ENCODE results near the genes ATP11C, SOX3, SPANXD, SPANXN4, SPANXN3 and SLITRK2.

DNA sequence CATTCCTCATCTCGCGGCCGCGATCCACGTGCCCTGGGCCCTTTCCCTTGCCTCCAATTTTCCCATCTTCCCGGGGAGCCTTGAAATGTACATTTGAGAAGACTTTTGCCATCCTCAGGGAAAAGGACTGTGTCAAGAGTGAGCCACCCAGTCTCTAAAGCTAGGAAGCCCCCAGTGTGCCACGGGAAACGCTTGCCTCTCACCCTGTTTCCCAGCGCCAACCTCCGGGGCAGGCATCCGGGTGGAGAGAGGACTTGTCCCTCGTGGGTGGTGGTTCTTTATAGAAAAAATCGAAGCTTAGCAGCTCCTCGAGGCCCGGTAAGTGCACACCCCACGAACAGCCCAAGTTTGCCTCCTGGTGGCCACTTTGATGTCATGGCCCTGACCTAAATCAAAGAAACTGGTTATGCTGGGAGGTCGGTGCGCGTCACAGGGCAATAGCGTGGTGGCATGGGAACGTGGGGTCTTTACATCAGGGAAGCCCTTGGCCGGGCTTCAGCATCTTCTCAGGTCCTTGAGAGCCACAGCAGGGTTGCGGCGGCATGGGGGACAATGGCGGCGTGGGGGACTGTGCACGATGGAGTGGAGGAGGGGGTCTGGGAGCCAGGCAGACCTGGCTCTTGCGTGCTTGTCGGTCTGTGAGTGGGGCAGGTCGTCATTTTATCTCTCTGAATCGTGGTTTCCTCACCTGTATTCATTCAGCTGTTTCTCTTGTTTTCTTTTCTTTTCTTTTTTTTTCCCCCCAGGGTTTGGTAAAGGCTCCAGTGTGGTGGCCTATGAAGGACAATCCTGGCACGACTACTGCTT lies 12.5 kb downstream of the FHL1 start:
- PRO-cap = no peak
- RAMPAGE, long total RNA, 4 experiments = no peak in any of the 4 experiments

GRCh38 chrX:136760019-136760522 lies 20.7 kb downstream of the ARHGEF6 start:
- PRO-cap = no peak
- RAMPAGE, long total RNA, 4 experiments = no peak in any of the 4 experiments

DNA sequence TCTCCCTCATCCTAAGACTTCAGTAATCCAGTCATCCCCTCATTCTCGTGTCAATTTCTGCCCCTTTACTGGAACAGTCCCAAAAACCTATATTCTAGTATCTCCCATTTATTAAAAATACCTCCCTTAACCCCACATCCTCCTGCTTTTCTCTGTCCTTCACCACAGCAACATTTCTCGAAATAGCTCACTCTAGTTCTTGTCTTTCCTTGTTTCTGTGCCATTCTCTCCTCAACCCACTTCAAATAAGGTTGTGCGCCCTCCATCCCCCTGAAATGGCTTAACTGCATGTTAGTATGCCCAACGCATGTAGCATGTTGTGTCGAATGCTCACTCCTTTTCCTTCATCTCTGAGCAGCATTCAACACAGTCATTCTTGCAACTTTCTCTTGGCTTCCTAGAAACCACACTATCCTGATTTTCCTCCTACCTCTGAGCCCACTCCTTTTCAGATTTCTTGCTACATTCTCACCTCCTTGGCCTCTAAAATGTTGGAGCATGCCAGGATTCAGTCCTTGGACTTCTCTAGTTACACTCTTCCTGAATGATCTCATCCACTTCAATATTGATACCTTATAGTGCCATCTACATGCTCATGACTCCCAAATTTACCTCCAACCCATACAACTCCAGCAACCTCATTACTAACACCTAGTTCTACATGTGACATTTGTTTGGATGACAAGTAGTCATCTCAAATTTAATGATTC lies 22.5 kb downstream of the RBMX start:
- PRO-cap = no peak
- RAMPAGE, long total RNA, 4 experiments = start-site peak on the minus strand in 1 of 4 experiments, centred at position 392 of the sequence, 18 reads per replicate

DNA sequence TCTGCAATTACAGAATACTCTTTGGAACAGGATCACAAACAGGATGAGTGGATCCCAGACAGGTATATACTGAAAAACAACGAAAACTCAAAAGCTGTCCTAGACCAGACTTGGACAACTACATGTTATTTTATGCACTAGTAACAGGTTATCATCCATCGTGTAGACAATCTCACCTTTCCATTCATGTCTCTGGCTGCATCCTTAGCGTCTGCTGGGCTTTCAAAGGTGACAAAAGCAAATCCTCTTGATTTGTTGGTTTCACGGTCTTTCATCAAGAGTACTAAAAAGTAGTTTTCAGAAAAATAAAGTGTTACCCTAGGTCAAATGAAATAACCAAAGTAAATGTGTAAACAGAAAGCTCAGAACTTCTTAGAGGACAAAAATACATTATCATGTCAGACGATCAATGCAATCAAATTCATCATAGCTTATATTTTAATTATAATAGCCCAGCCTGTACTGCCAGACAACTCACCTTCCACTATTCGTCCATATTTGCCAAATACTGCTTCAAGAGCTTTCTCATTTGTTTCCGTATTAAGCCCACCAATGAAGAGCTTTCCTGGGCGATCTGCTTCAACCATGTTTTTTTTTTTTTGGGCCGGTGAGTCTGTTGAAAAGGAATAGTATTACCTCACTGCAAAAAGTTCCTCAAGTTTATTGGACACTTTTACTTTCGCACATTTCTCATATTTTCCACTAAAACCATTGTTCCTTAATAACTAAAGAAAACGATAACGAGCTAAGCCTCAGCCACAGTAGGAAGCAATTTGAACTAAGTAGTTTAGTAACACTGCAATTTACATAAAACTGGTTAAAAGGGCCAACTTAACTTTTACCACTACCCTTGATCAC lies 1.5 kb downstream of the RBMX start:
- PRO-cap = no peak
- RAMPAGE, long total RNA, 4 experiments = no peak in any of the 4 experiments

- PRO-cap = no peak
- RAMPAGE, long total RNA, 4 experiments = no peak in any of the 4 experiments
Observed at GRCh38 chrX:137573277-137574509, 7.8 kb downstream of the ZIC3 start.

DNA sequence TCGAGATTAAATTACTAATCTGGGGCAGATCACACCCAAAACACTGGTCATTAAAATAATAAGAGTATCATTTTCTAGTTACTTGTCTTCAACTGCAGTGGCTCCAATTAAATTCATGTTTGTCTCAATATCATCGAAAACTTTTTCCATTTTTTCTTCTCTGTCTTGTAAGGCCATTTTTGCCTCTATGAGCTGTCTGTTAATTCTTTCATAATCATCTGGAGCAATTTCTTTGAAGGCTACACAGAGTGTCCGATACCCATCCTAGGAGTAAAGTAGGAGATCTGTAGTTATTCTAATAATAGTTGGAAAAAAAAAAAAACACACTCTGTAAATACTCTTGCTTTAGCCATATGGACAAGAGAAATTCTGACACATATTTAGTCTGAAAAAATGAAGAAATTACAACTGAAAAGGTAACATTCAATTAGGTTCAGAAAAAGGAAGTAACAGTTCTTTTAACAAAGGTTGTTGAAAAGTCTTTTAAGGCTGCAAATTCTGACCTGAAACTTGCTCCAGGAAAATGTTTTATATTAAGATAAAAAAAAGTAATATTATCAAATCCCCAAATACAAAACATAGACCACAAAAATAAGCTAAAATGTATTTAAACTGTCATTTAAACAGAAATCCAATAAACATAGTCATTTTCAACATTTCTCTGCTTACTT lies 74.6 kb upstream of the MCF2 start:
- PRO-cap = no peak
- RAMPAGE, long total RNA, 4 experiments = start-site peak on the minus strand in 1 of 4 experiments, centred at position 172 of the sequence, 21 reads per replicate

DNA sequence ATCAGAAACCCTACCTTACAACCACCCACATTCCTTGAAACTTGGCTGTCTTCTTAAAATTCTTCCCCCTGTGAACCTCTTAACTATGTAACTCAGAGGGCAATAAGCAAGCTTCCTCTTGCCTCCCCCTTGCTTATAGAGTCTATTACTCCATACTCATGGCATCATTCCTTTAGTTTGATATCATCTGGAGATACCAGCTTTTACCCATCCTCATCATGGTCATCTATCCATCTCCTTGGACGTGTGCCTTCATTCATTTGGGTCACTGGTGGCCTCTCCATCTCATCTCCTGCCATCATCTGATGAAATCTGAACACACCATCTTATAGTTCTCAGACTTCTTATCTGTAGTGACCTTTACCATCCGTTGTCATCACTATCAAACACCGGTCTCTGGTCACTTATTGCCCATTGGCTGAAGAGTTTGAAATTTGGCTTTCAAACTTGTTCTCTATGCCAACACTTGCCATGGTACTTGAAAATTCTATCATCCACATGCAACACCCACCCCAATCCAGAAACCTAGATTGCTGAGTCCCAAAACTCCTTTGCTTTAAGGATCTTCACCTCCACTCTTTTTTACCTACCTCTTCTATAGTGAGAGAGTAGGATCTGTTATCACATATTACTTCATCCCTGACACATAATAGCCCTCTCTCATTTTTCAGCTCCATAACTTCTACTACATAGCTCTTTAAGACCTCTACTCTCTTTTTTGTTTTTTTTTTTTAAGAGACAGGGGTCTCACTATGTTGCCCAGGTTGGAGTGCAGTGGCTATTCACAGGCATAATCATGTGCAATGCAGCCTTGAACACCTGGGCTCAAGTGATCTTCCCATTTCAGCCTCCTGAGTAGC lies 84.9 kb downstream of the ATP11C start:
- PRO-cap = no peak
- RAMPAGE, long total RNA, 4 experiments = start-site peak on the minus strand in 1 of 4 experiments, centred at positions 251 to 527 of the sequence, 5 reads per replicate

- PRO-cap = bidirectional peak, plus-strand start at chrX:139933238, minus-strand start at chrX:139933027
- RAMPAGE, long total RNA, 4 experiments = start-site peak on the minus strand in 1 of 4 experiments, at chrX:139933010-139933061 at its widest, 16 reads per replicate
Observed at GRCh38 chrX:139932933-139933359, at the start of gene ATP11C. Gene ATP11C (minus strand): TSS chrX:139933053.

DNA sequence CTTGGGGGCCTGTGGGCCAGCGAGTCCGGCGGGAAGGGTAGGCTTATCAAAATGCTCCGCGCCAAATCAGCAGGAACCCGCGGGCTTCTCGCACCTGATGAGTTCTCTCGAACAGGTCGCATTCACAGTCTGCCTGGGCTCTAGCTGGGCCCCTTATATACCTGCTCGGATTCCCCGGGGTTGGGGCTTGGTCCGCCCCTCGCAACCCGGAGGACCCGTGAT lies at the start of gene SOX3:
TSS of gene SOX3 (minus strand) at position 131 of the 222 bp plus-strand sequence.
- PRO-cap = no peak
- RAMPAGE, long total RNA, 4 experiments = no peak in any of the 4 experiments

- PRO-cap = no peak
- RAMPAGE, long total RNA, 4 experiments = no peak in any of the 4 experiments
Observed at GRCh38 chrX:140764974-140765481, 237.4 kb upstream of the SPANXB1 start.

DNA sequence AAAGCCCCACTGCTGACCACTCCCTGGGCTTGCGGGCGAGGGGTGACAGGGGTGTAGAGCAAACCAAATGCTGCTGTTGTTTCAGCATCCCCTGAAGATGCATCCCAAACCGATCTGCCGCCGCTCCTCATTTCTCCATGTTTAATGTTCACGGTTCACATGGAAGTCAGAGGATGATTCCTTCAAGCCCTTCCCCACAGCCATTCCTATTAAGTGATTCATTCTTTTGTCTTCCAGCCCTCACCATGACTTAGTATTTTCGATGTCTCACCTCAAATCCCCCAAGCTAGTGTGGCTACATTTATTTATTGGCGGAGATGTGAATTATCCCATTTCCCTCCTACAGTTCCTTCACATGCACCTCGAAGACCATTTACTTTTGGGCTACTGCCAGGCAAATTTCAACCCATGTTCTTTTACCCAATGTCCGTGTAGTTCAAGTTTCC lies at the start of gene SPANXD:
TSS of gene SPANXD (minus strand) at position 146 of the 446 bp plus-strand sequence.
- PRO-cap = no peak
- RAMPAGE, long total RNA, 4 experiments = no peak in any of the 4 experiments

DNA sequence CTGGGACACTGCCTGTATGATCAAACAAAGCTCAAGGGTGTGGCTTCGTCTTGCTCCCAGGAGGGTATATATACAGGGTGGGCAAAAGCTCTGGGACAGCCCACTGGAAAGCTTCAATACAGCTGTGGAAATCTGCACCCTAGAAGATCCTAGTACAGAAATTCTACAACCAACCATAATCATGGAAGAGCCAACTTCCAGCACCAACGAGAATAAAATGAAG lies at the start of gene SPANXN4:
TSS of gene SPANXN4 (plus strand) at position 95 of the 223 bp plus-strand sequence.
- PRO-cap = no peak
- RAMPAGE, long total RNA, 4 experiments = no peak in any of the 4 experiments

DNA sequence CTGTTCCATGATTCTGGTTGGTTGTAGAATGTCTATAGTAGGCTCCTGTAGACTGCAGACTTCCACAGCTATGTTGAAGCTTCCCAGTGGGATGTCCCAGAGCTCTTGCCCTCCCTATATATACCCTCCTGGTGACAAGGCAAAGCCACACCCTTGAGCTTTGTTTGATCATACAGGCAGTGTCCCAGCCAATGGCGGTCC lies at the start of gene SPANXN3:
TSS of gene SPANXN3 (minus strand) at position 93 of the 201 bp plus-strand sequence.
- PRO-cap = no peak
- RAMPAGE, long total RNA, 4 experiments = no peak in any of the 4 experiments

DNA sequence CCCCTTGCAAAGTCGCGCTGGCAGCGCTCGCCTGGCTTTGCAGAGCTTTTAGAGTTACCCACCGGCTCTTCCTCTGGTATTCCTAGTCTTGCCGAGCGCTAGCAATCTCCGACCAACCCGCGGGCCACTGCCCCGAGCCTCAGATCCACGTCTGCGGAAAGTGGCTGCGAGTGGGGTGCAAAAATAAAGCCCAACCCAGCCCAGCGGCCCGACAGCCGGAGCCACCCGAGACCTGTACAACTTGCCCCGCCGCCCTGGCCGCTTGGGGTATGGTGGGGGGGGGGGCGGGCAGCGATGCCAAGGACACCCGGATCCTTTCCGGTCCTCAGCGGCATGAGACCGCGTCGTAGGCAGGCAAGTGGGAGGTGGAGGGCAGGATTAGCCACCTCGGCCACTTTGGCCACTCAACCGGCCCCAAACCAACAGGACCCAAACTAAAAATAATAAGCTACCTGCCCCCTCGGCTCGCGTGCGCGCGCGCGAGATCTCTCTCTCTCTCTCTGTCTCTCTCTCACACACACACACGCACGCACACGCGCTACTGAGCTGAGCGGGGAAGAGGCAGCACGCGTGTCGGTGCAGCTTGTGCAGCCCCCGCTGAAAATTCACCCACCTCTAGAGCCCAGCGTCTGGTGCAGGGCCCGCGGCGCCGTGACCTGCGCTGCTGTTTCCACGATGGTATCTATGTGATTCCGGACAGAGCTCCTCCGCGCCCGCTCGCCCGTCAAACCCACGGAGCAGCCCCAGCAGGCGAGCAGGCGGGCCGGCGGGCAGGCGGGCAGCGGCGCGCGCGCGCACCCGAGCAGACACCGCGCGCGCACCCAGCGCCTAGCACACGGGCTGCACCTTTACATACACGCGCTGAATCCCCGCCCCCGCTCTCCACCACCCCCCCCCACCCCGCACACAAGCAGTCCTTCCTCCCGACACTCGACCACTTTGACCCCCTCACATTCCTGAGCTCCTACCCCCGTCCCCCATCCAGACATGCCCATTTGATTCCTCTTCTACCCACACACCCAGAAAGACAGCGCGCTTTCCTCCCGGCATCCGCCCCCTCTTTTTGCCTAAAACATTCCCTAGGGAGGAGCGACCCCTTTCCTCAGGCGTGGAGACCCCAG lies 1.3 kb downstream of the SLITRK4 start:
- PRO-cap = no peak
- RAMPAGE, long total RNA, 4 experiments = no peak in any of the 4 experiments

DNA sequence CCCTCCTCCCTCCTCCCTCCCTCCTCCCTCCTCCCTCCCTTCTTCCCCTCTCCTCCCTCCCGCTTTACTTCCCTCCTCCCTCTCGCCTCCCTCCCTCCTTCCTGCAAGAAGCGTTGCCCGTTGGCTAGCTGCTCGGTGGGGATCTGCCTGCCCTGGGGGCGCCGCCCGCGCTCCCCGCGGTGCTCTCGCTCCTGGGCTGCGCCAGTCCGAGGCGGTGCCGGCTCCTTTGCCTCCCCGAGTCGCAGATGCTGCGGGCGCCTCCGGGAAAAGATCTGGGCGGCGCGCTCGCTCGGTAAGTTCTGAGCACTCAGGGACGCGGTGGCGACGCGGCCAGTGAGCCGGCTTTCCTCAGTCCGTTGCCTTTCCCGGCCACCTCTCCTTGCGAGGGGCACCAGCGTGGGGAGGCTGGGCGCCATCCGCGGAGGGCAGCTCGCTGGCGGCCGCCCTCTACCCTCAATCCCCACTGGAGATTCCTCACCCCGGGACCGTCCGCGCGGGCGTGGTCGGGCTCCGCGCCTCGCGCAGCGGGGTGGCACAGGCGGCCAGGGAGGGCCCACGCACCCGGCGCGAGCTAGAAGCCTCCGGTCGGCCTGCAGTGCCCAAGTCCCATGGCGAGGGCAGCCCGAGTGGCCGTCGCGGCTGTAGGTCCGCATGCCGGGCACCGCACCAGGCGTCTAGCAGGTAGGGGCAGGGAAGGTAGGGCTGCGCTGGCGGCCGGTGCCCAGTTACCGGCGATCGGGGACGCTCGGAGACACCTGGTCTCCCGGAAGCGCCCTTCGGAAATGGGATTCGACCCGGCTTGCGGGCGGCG lies at the start of gene SLITRK2:
TSS of gene SLITRK2 (plus strand) at position 95 of the 811 bp plus-strand sequence.
- PRO-cap = no peak
- RAMPAGE, long total RNA, 4 experiments = no peak in any of the 4 experiments

- PRO-cap = no peak
- RAMPAGE, long total RNA, 4 experiments = no peak in any of the 4 experiments
Observed at GRCh38 chrX:147885018-147885443, 26.7 kb upstream of the FMR1 start.

DNA sequence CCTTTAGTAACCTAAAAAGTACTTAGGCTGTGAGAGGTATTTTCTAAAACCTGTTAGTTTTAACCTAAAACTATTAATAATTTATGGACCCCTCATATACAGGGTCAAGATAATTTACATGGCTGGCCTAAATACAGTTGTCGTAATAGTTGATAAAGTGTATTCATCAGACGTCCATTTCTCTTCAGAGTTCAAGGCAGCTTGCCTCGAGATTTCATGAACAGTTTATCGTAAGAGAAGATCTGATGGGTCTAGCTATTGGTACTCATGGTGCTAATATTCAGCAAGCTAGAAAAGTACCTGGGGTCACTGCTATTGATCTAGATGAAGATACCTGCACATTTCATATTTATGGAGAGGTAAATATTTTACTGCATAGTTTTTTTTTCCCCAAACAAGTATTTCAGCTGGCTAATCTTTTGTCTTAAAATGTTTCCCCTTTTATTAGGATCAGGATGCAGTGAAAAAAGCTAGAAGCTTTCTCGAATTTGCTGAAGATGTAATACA lies 20.6 kb downstream of the FMR1 start:
- PRO-cap = no peak
- RAMPAGE, long total RNA, 4 experiments = no peak in any of the 4 experiments

GRCh38 chrX:147936399-147936691 lies 24.6 kb downstream of the FMR1 start:
- PRO-cap = no peak
- RAMPAGE, long total RNA, 4 experiments = no peak in any of the 4 experiments

DNA sequence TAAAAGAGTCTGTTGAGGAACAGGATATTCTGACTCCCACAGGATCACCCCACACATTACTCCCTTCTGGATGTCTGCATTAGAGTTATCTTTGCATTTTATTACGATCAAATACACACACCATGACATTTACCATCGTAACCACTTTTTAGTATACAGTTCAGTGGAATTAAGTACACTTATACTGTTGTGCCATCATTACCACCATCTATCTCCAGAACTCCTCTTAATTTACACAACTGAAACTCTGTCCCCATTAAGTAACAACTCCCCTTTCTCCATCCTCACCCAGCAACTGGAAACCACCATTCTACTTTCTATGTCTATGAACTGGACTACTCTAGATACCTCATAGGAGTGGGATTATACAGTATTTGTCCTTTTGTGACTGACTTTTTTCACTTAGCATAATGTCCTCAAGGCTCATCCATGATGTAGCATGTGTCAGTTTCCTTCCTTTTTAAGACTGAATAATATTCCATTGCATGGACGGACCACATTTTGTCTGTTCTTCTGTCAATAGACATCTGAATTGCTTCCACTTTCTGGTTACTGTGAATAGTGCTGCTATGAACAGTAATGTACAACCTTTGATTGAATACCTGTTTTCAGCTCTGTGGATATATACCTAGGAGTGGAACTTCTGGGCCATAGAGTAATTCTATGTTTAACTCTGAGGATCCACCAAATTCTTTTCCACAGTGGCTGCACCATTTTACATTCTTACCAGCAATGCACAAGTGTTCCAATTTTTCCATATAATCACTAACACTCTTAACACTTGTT lies 21.4 kb downstream of the IDS start:
- PRO-cap = no peak
- RAMPAGE, long total RNA, 4 experiments = no peak in any of the 4 experiments

- PRO-cap = no peak
- RAMPAGE, long total RNA, 4 experiments = no peak in any of the 4 experiments
Observed at GRCh38 chrX:149486597-149486858, 18.6 kb downstream of the IDS start.